Cardiac ventricle fibroblast (primary cell): ENCODE measurements around a stretch of chr20.

DNA sequence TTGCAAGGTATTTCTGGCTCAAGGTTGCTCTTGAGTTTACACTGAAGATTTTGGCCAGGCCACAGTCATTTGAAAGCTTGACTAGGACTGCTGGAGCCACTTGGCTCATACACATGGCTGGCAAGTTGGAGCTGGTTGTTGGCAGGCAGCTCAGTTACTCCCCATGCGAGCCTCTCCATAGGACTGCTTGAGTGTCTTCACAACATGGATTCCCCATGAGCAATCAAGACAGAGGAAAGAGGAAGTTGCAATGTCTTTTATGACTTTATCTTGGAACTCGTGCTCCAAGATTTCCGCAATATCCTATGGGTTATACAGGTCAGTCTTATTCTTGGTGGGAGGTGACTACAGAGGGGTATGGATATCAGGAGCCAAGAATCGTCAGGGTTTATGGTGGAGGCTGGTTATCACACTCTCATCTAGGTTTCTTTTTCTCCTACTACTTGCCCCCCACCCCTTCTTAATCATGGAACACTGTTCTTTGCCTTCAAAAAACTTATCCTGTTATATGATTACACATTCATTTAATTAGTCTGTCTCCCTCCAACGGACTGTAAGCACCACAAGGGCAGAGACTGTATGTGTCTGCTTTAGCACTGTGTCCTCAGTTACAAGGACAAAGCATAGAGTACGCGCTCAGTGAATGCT is 1.2 kb upstream of the MANBAL start:
- RAMPAGE, long total RNA, result no peak

DNA sequence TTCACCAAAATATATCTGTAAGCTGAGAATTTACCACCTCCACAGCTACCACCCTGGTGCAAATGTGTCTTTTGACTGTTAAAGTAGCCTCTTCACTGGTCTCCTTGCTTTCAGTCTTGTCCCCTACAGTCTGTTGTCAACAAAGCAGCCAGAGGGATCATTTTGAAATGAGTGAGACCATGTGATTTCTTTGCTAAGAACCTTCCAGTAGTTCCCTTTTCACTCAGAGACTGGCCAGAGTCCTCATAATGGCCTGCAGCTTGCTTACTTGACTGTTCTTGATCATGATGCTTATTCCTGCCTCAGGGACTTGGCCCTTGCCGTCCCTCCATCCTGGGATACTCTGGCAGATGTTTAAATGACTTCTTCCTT is 4.8 kb downstream of the MANBAL start:
- RAMPAGE, long total RNA, result no peak

GRCh38 chr20:37309889-37310619 is 20.6 kb downstream of the MANBAL start:
- RAMPAGE, long total RNA, result no peak

DNA sequence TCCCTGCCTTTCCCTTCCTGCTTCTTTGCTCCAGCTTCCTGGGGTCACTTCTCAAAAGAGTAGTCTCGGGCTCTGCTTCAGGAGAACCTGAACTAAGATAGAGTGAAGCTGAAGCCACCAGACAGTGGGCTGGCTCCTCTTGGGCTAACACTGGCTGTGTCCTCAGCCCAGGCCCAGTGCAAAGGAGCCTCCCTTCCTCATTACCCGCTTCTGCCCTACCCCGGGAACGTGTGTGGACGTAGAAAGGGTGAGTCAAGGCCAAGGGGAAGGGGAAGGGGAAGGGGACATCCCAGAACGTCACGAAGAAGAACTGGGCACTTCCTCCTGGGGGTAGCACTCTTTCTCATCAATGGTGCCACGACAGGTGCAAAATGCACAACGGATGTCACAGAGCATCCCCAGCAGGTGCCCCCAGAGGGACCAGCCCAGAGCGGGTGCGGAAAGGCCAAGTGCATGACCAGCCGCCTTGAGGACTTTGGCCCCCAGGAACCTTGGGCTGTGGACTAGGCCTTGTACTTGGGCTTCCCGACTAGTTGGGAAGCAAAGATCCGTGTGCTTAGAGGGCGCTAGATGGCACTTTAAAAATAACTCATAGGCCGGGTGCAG is 12.2 kb upstream of the SRC start:
- RAMPAGE, long total RNA, result no peak

GRCh38 chr20:37343408-37344093 is 2.4 kb upstream of the SRC start:
- RAMPAGE, long total RNA, result no peak

DNA sequence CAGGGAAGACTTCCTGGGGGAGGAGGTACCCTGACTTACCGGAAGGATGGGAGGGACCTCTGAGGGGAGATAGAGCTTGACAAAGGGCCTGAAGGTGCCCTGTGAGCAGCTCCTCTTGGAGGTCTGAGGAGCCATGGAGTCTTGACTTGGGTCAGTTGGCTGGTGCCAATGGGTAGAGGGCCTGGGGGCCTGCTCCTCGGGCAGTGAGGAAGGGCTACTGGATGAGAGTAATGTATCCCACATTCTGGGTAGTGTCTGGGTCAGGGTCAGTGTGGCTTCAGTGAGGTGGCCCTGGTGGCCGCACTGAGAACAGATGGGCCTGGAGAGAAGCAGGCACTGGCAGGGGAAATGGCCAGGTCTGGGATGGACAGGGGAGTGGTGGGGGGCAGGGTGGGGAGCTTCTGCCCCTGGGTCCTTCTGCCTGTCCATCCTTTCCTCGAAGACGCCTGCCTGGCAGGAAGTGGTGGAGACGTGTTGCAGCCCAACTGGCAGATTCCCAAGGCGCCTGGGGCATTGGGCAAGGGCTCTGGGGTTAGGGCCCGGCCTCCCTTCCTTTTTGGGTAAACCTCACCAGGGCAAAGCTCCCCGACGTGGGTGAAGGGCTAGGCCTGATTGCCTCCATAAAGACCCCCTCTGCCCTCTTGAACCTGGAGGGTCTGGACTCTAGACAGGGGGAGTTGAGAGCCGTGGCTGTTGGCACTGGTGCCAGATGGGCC is 10.4 kb downstream of the SRC start:
- RAMPAGE, long total RNA, result no peak

GRCh38 chr20:37436854-37437324 is 84.2 kb upstream of the NNAT start:
- RAMPAGE, long total RNA, result no peak

DNA sequence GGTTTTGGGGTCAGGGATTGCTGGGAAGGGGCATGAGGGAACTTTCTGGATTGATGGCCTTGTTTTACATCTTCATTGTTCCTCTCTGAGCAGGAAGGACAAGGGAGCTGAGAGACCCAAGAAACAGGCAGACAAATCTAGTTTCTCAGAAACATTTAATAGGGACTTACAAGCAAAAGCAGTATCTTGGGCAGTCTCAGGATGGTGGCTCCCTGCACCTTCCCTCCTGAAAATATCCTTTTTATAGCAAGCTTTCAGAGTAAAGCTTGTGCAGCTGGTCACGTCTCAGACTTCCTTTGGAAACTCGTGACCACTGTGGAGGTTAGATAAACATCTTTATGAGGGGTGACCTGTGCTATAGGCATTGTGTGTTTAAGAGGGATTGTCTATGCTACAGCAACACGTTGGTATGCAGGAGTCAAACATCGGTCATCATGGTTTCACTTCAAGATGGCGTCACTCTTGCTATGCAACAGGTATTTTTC is 14.4 kb upstream of the BLCAP start:
- RAMPAGE, long total RNA, result no peak

DNA sequence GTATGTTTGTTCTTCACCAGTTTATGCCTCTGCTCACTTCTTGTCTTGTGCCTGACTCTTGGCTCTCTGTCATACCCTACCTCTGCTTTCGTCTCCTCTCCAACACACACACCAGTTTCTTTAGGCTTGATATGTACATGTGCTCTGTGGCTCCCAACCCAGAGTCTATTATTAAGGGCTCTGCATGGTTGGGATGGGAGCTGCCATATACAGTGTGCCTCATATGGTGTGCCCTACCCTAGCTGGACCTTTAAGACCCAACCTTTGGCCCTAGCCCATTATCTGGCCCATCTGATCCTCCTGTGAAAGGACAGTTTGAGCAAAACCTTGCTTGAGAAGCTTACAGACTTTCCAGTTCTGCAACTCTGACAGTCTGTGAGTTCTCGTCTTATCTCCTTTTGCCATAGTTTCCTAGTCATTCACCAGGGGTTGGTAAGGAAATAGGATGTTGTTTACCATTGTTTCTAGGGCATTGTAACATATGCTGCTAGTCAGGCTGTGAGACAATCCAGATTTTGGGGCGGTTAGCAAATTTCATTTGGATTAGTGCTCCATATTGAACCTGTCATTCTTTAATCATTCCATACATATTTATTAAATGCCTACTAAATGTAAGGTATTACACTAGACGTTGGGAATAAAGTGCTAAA is 17.1 kb downstream of the CTNNBL1 start:
- RAMPAGE, long total RNA, result no peak

GRCh38 chr20:37916122-37916429 is 13.1 kb downstream of the VSTM2L start:
- RAMPAGE, long total RNA, result no peak

DNA sequence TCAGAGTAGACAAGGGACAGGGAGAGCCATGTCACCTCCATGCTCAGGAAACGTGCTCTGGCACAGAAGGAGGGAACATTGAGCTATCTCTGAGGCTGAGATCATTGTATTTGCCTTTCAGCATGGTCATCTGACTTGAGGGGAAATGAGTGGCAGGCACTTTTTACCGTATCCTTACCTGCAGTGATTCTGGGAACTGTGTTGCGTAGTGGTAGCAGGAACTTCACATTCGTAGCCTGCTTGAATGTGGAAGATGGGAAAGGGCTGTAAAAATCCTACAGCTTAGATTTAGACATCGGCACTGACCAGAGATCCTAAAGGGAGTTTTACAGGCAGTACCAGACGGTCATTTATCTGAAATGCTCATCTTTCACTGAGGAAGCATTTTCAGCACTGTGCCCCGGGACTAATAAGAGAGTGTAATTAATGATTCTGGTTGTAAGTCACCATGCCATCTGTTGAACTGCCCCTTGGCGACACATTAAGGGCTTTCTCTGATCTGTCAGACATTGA is 33.9 kb downstream of the RPRD1B start:
- RAMPAGE, long total RNA, result no peak

GRCh38 chr20:38073067-38074114 is 39.8 kb downstream of the RPRD1B start:
- RAMPAGE, long total RNA, result no peak

DNA sequence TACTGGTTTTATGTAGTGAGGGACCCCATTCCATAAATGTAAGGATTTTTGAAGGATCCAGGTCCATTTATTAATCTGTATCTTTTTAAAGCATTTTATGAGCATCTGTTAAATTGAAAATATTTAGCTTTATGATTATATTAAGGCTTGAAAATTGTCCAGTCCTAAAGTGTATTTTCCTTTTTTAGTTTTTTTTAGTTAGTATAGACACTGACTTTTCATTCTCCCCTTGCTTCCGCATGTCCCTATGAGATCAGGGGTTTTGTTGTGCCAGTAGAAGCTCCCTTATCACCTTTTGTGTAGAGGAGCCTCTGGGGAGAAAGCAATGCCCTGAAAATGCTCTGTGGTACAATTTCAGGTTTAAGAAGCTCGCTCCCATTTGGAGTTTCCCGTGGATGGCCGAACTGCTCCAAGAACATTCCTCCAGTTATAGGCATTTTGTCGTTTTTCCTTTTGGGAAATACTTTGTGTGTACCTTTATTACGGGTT is 49.8 kb downstream of the RPRD1B start:
- RAMPAGE, long total RNA, result no peak

- RAMPAGE, long total RNA, result no peak
These were observed 37.8 kb downstream of the TGM2 start for GRCh38 chr20:38126943-38127914.

- RAMPAGE, long total RNA, result no peak
These were observed 21.9 kb downstream of the TGM2 start for GRCh38 chr20:38143124-38143703.

DNA sequence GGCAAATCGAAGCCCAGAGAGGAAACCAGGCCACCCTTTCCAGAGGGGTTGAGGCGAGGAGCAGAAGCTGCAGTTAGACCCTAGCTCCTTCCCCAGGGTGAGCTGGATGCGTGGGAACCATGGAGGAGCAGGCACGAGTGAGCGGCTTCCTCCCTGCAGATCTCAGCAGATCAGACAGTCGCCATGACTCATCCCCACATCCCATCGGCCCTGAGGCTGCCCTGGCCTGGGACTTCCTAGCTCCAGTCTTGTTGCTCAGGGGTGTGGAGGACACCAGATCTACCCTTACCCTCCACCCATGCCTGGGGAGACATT is 36.2 kb upstream of the TGM2 start:
- RAMPAGE, long total RNA, result no peak

DNA sequence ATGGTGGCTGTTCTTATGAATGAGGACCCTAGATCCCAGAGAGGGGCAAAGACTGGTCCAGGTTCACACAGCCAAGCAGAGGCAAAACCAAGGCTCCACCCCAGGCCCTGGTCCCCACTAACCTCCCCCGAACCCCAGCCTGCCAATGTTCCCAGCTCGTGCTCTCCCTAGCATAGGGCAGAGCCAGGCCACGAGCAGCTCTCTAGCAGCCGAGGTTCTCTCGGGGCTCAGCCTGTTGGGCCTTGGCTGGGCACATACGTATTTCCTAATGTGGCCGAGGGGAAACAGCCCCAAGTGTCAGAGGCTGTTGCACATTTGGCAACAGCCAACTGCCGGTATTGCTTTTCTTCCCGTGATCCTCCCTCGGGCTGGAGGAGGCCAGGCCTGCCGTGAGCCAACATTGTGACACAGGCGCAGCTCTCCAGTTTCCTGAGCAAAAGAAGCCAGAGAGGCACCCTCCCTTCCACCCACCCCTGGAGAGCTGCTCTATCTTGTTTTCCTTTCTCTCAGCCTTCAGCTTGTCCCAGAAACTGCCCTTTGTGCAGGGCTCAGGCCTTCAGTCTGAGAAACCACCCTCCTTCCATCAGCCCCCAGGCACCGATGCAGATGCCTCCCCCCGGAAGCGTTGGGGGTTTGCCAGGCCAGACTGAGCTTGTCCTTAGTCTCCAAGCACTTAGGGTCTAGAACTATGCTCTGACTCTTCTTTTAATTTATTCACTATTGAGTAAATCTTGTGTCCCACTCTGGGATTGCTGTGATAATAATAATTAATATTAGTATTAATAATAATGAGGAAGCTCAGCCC is 5.2 kb upstream of the BPI start:
- RAMPAGE, long total RNA, result no peak

DNA sequence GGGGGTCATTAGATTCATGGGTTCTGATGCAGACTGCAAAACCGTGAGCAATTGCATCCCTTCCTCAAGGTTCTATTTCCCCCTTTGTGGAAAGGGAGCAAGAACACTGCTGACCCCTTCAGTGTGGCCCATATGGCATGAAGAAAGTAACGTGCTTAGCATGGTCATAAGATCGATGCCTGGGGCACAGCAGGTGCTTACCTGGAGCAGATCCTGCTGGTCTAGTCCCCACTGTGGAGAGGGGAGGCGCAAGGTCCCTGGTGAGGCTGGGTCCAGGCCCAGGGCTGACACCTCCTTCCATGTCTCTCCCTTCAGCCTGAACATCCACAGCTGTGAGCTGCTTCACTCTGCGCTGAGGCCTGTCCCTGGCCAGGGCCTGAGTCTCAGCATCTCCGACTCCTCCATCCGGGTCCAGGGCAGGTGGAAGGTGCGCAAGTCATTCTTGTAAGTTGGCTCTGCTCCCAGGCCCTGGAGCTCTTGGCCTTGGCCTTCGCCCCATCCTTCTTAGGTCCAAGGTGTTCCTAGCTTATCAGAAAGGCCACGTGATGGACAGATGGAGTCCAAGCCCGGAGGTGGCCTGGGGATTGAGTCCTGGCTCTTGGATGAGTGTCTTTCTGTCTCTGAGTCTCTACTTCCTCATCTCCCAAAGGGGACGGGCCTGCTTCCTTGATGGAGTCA is 4.4 kb downstream of the LBP start:
- RAMPAGE, long total RNA, result no peak

GRCh38 chr20:38357579-38358005 is 11.3 kb downstream of the LBP start:
- RAMPAGE, long total RNA, result no peak

DNA sequence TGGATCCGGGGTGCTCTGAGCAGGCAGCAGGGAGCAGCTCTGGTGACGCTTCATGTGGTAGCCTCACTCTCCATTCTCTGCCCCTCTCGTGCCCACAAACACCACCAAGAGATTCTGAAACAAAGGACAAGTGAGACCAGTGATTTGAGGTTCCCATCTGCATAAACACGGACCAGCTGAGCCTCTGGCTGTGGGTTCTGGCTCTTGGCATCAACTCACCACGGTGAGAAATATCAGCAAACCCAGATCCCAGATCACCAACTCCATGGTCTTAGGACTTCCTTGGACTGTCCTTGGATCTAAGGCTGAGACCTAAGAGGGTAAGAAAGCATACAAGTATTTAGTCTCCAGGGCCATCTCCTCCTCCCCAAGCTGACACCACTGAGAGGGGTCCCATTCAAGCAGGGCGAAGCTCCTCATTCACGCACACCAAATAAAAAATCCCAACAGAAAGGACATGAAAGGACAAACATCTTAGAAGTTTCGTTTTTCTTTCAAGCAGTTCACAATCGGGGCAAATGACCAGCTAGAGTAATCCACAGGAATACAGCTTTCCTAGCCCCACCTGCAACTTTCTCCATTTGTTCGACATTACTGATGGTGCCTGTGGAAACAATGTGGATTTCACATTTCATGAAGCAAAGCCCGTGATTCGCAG is 51.7 kb upstream of the RALGAPB start:
- RAMPAGE, long total RNA, result no peak